ENCODE measurements around a stretch of chr3.

DNA sequence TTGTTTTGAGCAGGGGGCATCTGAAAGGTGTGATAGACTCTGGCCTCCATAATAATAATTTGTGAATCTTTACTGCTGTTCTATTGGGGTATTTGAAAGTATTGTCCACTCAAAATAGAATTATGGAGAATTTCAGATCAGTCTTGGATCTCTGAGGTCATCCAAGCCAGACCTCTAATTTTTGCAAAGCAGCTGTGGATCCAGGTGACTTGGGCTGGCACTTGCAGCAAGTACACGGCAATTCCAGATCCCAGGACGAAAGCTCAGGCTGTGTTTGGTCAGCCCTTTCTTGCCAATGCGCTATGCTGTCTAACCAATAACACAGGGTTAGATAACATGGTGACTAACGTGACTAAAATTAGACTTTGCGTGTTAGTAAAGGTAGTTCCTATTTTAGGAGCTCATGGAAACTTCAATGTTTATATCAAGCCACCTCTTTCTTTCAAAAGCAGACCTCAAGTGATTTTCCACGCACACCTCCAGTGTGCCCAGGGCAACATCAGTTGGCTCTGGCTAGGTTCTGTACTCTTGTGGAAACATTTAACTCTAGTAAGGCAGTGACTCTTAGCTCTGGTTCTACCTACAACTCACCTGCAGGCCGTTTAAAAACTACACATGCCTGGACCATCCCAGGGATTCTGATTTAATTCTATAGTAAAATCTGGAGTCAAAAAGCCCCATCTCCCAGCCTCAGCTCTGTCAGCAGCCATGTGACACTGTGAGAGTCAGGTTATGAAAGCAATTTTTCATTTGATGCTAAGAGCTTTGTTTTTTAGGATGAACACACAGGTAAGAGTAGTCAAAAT is 32.5 kb downstream of the CDCP1 start:
- PRO-cap: no peak

- PRO-cap: no peak
Measured at GRCh38 chr3:45163878-45164392, 17.8 kb upstream of the CDCP1 start.

- PRO-cap: no peak
Measured at GRCh38 chr3:45544015-45545006, 50.2 kb upstream of the LIMD1 start.

DNA sequence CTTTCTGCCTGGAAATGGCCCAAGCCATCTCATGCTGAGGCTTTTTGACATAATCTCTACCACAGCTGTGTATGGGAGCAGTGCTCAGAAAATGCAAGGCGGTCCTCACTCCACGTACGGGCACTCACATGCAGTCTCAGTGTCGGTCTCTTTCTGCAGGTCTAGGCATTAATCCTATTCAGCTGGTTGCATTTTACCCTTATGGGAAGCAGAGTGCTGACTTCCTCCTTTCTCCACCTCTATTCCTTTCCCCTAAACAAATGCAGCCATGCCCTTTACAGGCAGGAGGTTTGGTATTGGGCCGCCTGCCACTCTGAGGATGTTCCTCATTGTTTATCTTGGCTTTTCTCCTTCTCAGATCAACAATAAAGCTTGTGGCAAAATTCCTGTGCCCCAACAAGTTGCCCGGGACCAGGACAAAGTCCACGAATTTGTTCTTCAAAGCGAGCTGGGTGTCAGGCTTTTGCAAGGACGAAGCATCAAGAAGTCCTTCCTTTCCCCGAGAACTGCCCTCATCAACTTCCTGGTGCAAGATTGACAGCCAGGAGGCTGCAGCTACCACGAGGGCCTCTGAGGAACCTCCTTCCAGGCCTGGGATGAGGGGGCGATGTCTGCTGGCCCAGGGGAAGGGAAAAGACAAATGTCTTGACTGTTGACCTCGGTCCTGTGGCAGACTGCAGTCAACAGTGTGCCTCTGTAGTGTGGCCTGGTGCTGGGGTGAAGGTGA is 47.4 kb upstream of the LIMD1 start:
- PRO-cap: no peak

- PRO-cap: no peak
Measured at GRCh38 chr3:45559812-45560242, 34.7 kb upstream of the LIMD1 start.

- PRO-cap: no peak
Measured at GRCh38 chr3:45656605-45657326, 32.4 kb upstream of the SACM1L start.

DNA sequence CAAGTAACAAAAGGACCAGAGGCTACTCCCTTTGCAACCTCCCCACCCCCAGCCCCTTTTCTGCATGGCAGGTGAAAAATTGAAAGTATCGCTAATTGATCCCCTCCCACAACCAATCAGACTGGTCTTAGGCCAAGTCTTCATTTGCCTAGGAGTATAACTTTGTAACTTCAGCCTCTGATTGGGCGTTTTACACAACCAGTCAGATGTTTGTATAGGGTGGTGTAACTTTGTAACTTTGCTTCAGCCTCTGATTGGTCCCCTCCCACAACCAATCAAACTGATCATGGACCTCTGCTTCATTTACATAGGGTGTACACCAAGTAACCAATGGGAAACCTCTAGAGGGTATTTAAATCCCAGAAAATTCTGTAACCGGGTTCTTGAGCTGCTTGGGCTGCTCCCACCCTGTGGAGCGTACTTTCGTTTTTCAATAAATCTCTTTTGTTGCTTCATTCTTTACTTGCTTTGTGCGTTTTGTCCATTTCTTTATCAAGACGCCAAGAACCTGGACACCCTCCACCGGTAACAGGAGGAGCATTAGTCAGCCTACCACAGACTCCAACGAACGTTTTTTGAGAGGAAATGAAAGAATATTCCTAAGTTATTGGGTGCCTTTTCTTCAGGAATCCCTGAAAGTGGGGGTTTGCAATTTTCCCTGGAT is 5.7 kb upstream of the SACM1L start:
- PRO-cap: no peak

DNA sequence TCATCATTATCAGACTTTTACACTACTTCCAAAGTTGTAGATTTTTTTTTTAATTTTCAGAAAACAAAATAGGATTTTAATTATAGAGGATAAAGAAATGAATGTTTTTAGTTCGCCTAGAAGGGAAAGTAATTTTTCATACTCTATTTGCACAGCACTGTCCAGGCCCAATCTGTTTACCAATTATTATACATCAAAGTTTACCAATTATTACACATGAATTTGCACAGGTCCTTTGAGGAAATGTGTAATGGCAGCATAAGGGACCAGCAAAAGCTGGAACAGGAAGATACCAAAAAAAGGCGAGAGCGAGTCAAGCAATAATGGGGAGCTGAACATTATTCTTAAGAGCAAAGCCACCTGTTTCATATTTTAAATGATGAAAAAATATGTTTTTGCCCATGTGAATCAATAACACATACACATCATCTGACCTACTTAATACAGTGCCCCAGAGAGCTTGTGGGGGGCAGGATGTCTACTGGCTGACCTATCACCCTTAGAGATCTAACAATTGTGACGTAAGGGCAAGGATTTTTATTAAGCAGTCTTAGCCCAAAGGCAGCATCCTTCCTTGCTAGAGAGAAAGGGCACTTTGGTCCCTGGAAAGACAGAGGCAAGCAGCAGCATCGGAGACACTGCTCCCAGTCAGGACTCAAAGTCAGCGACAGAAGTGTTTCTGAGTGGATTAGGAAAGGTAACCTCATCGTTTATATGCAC is 1.4 kb downstream of the CXCR6 start:
- PRO-cap: no peak

DNA sequence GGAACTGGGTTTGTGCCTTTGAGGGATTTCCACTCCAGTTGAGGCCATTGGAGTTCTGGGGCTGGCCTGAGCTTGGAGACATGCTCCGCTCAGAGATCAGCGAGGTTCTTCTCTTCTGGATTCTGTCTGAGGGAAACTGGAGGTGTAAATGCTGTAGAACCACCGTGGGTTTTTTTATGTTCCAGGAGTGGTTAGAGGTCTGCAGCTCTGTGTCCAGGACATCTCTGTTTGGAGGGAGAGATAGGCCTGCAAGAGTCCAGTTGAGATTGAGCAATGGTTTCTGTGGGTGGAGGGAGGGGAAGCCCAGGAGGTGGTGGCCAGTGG is 9.7 kb downstream of the XCR1 start:
- PRO-cap: no peak

DNA sequence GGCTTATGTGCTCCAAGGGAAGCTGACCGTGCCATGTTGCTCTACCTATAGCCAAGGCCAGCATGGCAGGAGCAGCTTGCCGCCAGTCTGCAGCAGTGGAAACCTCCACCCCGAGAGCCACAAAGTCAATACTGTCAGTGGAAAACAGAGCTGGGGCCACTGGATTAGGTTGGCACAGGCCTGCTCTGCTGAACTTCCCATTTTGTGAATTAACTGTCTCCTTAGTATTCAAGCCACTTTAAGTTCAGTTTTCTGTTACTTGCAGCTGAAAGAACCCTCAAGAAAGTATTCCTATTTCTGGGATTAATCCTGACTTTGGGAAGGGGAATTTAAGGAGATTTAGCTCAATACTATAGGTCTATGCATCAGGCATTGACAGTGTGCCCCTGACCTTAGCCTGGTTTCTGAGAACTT is 63.8 kb upstream of the XCR1 start:
- PRO-cap: no peak

DNA sequence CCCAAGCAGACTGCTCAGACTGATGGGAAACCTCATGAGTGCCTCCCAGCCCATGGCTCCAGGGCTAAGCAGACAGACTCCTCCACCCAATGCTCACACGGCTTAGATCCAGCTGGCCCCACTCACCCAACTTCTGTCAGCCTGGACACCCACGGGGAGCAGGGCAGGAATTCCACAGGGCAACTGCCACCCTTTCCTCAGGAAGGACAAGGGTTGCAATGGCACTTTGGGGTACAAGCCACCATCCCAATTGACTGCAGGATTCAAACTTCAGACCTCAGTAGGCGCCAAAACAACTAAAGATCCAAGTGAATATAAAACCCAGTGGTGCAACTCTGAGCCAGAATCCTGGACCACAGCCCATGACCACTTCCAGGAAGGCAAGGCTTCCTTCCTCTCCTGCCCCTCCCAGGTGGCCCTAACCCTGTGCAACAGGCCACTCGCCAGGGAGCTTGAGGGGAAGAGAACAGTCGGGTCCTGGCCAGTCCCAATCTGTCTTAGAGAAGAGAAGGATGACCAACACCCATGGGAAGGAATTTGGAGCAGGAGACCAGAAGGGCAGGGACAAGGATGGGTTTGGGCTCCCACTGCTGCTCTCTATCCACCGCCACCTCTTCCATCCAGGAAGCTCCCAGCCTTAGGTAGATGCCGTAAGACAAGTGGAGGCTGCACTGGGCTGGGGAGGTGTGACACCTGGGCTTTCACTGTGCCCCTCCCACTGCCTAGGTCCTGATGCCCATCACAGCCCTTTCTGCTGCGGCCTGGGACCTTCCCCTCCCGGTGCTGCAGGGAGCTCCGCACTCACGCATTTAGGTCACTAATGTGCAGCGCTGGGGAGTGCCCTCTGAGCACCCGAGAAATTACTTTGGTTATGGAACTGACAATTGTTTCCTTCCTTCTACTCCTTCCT is 1.1 kb downstream of the LTF start:
- PRO-cap: no peak

DNA sequence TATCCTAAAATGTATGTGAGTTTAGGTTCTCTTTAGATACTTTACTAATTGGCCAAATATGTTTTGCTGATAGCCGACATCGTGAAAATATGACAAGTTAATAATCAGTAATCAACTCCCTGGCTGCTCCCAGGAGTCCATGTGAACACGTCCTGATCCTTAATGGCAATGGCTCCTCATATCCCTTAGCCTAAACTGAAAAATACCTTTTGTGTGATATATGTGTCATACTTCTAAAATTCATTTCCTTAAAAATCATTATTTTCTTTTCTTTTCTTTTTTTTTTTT is 552 bp upstream of the LRRC2 start:
- PRO-cap: no peak

DNA sequence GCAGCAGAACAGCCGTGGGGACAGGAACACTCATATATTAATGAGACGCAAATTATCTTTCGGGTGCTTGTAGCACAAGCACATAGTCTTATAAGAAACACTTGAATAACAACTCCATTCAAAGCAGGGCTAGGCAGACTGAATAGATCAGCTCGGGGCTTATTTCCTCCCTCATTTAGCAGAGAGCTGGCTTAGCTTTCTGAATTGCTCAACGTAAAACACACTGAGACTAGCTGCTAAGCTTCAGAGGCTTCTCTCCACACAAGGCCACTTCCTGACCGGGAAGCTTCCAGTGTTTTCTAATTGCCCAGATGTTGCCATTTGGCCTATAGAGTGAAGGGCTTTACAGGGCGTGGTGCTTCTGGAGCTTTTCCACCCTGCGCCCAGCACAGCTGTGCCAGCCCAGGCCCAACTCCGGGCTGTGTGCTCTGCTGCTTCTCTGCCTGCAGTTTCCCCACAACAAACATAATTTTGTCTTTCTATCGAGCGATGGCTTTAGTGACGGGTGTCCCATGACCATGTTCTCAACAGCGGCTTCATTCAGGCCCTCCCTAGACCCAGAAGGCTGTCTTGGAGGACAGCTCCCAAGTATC is 16.6 kb downstream of the FAM240A start:
- PRO-cap: no peak

DNA sequence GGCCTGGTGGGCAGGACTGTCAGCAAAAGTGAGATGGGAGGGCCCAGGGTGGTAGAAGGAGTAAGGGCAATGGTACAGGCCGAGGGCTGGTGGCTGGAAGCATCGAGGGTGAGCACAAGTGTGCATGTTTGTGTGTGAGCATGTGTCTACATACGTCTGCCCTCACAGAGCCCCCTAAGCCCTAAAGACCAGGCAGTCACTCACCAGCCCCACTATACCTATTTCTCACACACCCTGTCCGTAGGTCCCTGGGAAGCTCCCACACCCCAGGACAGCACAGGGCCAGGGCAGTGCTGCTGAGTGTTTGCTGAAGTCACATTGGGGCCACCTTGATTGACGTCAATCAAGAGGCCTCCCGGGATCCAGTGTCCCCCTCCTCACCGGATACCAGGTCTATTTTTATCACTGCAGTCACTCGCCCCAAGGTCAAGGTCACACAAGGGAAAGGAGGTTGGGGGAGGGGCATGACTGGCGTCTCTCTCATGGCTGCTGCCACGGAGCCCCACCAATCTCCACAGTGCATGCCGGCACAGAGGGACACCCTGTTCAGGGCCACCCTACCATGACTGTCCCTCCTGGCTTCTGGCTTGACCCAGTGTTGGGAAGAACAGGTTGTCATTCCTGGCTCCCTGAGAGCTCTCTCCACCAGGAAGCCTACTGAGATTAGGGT is 1.7 kb downstream of the MYL3 start:
- PRO-cap: no peak

DNA sequence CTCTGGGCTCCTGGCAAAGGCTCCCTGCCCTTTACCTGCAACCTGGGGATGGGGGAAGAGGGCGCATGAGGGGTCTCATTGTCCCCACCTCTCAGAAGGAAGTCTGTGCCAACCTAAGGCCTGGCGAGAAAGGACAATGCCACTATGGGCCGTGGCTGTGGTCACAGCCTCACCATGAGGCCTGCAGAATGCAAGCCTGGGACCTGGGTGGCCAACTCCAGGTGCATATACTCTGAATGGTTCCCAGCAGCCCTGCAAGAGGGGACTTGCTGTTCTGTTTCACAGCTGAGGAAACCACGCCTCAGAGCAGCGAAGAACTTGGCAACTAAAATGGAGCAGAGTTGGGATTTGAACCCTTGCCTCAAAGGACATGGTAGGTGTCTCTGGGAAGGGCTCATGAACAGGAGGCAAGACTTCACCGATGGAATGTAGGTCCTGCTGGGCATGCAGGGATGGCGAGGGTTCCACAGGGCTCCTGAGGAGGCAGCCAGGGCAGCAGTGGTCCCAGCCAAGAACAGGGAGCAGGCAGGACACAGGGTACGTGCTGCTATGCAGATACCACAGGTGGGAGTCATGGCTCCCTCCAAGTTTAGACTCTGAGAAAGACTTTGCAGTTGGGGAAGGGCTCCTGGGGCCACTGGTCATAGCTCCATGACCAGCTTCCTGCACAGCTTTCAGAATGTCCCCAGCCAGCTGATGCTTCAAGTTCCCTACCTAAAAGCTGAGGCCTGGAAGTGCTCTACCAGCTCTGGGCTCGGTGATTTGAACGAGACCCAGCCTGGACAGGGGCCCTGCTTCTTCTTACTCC is 1.0 kb downstream of the MYL3 start:
- PRO-cap: no peak

- PRO-cap: no peak
Measured at GRCh38 chr3:46991143-46991655, 11.7 kb downstream of the NBEAL2 start.

- PRO-cap: bidirectional peak, plus-strand start at chr3:47009574, minus-strand start at chr3:47009273
Measured at GRCh38 chr3:47009462-47010569, 30.4 kb downstream of the NBEAL2 start.

DNA sequence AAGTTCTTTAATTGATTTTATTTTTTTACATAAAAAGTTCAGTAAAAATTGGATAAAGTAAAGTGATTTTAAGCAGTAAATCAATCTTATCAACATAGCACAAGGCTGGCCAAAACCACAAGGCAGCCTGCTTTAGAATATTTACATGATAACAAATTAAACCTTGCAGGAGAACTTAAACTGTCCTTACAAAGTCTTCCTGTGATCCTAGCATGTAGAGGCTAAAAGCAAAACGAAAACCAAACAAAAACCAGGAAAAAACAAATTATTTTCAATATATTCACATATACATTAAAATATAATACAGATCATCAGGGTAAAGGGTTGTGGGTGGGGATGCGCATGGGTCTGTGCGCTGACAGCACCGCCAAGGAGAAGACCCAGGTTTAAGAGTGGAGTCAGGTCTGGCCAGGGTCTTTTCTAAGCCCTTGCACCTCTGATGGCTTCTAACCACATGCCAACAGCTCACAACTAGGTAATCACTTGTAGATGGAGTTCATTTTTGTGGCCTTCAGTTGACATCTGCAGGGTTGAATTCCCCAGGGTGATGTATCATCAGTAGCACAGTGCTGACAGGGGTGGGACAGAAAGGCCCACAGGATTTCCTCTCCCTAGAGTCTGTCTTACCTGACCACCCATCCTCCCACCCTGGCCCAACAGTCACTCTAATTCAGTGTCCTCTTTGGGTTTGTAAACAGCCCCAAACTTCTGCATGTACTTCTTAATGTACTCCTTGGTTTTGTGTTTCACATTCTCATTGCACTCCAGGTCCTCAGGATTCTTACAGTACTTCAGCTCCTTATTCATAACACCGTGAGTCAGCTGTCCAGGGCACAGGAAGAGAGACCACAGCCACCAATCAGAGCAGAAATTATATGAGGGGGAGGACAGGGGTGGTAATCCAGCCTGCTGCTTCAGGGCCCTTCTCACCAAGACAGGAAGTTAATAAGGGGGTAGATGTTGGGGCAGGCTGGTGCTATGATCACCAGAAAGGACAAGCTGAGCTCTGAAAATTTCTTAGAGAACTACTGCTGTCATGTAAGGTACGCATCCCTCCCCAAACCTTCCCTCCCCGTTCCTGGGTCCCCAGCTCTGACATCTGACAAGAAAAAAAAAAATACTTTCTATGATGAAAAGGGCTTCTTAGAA is 37.3 kb downstream of the NBEAL2 start:
- PRO-cap: no peak

GRCh38 chr3:47135685-47136536 is 28.0 kb downstream of the SETD2 start:
- PRO-cap: no peak

DNA sequence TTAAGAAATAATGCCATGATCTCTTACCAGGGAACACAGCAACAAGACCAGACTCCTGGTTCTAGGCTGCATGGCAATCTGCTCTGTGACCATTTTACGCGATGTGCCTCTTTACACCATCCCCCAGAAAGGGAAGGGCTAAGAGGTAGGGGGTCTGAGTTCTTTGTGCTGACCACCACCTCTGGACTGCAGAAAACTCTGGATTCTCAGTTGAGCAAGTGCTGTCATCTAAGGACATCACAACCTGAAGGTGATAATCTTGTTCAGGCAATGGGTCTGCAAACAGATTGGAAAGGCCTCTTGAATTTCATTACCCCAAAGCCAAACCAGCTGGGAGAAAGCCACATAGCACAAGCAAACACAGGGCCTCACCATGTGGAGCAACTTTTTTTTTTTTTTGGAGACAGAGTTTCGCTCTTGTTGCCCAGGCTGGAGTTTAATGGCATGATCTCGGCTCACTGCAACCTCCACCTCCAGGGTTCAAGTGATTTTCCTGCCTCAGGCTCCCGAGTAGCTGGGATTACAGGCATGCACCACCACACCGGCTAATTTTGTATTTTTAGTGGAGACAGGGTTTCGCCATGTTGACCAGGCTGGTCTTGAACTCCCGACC is 3.9 kb upstream of the CSPG5 start:
- PRO-cap: no peak